ENCODE data around the genes FBXO27 and IFNL3.

DNA sequence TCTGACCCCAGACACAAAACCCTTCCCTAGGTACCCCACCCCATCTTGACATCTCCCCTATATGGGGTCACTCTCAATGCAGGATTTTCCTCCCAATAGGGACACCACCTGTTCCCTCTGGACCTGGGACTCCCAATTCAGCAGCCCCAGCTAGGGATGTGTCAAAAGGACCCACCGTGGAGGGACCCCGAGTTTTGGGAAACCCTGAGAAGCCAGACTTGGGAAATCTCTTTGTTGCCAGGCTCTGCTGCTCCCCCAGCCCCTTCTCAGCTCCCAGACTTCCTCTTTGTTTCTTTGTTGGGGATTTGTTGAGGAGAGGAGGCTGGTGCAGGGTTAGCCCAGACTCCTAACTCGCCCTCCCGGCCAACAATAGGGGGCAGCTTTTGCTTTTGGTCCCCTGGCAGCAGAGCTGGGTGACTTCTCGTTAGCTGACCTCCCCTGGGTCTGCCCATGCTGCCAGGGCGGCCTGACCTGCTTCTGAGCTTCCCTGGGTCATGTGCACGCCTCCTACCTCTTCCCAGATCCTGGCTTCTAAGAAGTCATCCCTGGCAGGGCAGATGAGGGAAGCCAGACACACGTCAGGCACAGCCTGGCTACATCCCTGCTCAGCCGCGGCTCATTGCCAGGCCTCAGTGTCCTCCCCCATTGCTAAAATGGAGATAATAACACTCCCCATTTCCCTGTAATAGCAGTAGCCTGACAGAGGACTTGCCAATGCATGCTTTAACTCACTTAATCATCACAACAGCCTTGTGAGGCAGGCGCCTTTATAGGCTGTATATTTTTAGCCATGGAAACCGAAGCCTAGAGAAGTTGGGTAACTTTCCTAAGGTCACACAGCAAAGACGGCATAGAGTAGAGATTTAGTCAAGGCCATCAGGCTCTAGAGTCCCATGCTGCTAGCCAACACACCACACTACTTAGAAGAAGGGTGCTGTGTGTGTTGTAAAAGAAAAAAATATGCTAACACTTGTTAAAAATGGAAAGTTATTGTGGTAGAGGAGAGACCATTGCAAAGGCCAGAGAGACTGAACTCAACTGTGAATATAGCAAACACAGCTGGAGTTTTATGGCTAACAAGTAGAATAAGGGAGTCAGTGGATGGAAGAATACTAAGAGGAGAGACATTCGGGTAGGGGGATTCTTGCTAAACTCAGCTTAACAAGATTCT, 2.1 kb downstream of the KCNK6 start:
- PRO-cap, 2 experiments: no peak in any of the 2 experiments

GRCh38 chr19:38361432-38362216, 12.7 kb upstream of the PSMD8 start:
- PRO-cap, 2 experiments: no peak in any of the 2 experiments

- PRO-cap, 2 experiments: no peak in any of the 2 experiments
Observed at GRCh38 chr19:38400101-38400822, 2.6 kb upstream of the FAM98C start.

DNA sequence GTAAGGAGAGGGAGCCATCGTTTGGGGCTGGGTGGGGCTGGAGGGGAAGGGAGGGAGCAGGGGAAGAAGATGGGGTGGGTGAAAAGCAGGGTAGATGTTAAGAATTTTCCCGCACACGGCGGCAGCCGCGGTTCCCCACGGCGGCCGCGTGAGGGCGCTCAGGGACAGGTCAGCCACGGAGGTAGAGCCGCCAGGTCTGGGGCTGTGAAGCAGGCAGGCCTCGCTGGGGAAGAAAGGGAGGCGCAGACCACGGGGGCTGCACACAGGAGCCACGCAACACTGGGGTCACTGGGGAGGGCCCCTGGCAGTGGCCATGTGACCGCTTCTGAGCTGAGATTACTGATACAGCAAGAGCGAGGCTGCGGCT, 81.6 kb downstream of the RYR1 start:
- PRO-cap, 2 experiments: no peak in any of the 2 experiments

- PRO-cap, 2 experiments: no peak in any of the 2 experiments
Observed at GRCh38 chr19:38634536-38634980, 12.9 kb upstream of the ACTN4 start.

GRCh38 chr19:38663795-38664312, 16.4 kb downstream of the ACTN4 start:
- PRO-cap, 2 experiments: peak in 2 of 2 experiments; most common plus-strand start chr19:38664083 (in 1); most common minus-strand start chr19:38663996 (in 1)

GRCh38 chr19:38665861-38666644, 18.6 kb downstream of the ACTN4 start:
- PRO-cap, 2 experiments: peak in 2 of 2 experiments; most common plus-strand start chr19:38666255 (in 1); most common minus-strand start chr19:38666125 (in 1)

GRCh38 chr19:38666645-38667046, 19.2 kb downstream of the ACTN4 start:
- PRO-cap, 2 experiments: no peak in any of the 2 experiments

GRCh38 chr19:38674721-38675454, 27.4 kb downstream of the ACTN4 start:
- PRO-cap, 2 experiments: no peak in any of the 2 experiments

- PRO-cap, 2 experiments: no peak in any of the 2 experiments
Observed at GRCh38 chr19:38682806-38683842, 35.7 kb downstream of the ACTN4 start.

- PRO-cap, 2 experiments: no peak in any of the 2 experiments
Observed at GRCh38 chr19:38685713-38686612, 38.5 kb downstream of the ACTN4 start.

- PRO-cap, 2 experiments: no peak in any of the 2 experiments
Observed at GRCh38 chr19:38695167-38695850, 47.9 kb downstream of the ACTN4 start.

DNA sequence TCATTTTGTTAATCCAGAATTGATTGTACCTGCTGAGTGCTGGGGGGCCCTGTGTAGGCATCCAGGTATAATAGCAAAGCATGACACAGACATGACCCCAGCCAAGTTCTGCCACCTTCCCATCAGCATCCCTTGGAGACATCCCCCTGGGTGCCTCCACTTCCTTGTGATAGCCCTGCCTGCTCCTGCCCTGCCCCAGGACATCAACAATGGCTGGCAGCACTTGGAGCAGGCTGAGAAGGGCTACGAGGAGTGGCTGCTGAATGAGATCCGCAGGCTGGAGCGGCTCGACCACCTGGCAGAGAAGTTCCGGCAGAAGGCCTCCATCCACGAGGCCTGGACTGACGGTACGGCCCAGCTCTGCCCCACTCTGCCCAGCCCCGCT, 26.6 kb downstream of the CAPN12 start:
- PRO-cap, 2 experiments: no peak in any of the 2 experiments

DNA sequence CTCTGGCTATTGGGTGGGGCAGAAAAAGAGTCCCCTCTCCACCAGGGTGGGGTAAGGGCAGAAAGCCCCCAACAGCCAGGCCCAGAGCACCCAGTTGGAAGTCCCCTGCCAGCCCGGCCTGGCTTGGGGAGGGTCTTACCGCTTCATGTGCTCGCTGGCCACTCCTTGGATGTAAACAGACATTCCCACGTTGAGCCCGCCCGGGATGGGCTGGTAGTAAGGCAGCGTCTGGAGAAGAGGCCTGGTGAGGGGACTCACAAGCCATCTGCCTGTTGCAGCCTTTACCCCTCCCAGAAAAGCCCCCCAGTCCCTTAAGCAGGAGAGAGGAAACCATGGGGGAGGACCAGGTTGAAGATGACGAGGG, 471 bp downstream of the LGALS4 start:
- PRO-cap, 2 experiments: no peak in any of the 2 experiments

- PRO-cap, 2 experiments: peak in 2 of 2 experiments; most common plus-strand start chr19:38852105 (in 2); most common minus-strand start chr19:38851908 (in 2)
Observed at GRCh38 chr19:38851697-38852214, 2.0 kb upstream of the HNRNPL start.

- PRO-cap, 2 experiments: no peak in any of the 2 experiments
Observed at GRCh38 chr19:38906953-38908160, 4.6 kb downstream of the CCER2 start.

- PRO-cap, 2 experiments: no peak in any of the 2 experiments
Observed at GRCh38 chr19:39032388-39032898, at the start of gene FBXO27. TSS of gene FBXO27 (minus strand) at chr19:39032549.

- PRO-cap, 2 experiments: no peak in any of the 2 experiments
Observed at GRCh38 chr19:39112271-39112661, 13.3 kb upstream of the PAK4 start.

DNA sequence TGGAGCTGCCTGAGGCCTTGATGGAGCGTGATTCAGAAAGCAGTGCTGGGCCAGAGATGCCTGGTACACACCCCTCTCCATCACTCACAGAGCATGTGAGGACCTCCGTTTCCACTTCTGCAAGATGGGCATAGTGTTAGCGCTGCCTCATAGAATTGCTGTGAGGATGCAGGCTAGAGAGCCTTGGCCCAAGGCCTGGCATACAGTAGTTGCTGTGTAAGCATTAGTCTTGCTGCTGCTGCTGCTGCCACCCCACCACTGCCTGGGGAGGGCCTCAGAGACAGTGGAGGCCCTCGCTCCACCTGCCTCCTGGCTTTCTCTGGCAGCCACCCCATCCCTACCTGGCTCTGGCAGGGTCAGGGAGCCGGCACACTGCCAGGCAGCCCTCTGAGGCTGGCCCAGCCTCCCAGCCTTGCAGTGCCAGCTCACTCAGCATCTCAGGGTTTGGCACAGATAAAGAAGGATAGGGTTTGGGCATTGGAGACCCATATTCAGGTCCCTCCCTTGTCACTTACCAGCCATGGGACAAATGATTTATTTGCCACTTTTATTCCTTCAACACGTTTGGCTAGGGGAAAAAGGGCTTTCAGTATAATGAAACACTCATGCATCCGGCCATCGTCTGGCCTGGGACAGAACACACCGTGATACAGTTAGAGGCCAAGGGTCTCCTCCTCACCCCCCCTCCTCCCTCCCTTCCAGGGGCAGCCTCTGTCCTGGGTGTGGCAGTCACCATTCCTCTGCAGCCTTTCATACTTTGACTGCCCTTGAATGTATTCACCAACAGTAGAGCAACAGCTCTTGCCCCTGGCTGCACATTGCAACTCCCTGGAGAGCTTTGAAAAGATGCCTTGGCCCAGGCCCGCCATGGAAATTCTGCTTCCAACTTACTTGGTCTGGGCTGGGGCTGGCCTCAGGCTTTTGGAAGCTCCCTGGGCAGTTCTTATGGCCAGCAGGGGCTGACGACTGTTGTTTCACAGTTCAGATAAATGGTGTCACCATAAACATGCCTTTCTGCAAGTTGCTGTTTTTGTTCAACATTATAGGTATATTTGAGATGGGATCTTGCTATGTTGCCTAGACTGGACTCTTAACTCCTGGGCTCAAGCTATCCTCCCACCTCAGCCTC, 2.8 kb downstream of the PAK4 start:
- PRO-cap, 2 experiments: no peak in any of the 2 experiments

DNA sequence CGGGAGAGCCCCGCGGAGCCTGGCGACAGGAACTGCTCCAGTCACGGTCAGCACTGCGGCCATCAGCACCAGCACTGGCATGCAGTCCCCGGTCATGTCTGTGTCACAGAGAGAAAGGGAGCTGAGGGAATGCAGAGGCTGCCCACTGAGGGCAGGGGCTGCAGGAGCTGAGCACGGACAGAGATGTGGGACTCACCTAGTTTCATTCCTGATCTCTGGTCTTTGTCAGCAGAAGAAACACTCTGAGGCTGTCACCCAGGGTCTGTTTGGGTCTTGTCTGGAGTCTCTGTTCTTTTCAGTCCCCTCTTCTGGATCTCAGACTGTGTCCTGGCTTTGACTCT, at the start of gene IFNL3:
TSS of gene IFNL3 (minus strand) at position 135 of the 341 bp plus-strand sequence.
- PRO-cap, 2 experiments: no peak in any of the 2 experiments

Measured in psoas muscle (tissue), 2 donors.